ENCODE measurements around the gene DYNLL2.

GRCh38 chr17:57834166-57834855 is 15.5 kb downstream of the MRPS23 start:
CAGE:
- cytosol, long polyA minus RNA: no peak
- cytosol, long polyA plus RNA: no peak
- long polyA plus RNA: no peak
- nucleus, long polyA minus RNA: no peak
- nucleus, long polyA plus RNA: no peak

DNA sequence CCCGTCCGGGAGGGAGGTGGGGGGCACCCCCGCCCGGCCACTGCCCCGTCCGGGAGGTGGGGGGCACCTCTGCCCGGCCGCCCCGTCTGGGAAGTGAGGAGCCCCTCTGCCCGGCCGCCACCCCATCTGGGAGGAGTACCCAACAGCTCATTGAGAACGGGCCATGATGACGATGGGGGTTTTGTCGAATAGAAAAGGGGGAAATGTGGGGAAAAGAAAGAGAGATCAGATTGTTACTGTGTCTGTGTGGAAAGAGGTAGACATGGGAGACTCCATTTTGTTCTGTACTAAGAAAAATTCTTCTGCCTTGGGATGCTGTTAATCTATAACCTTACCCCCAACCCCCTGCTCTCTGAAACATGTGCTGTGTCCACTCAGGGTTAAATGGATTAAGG is 3.6 kb downstream of the MRPS23 start:
CAGE:
- cytosol, long polyA minus RNA: no peak
- cytosol, long polyA plus RNA: no peak
- long polyA plus RNA: no peak
- nucleus, long polyA minus RNA: no peak
- nucleus, long polyA plus RNA: no peak

CAGE:
- cytosol, long polyA minus RNA: no peak
- cytosol, long polyA plus RNA: no peak
- long polyA plus RNA: no peak
- nucleus, long polyA minus RNA: no peak
- nucleus, long polyA plus RNA: no peak
Measured at GRCh38 chr17:57867908-57868417, 18.1 kb upstream of the MRPS23 start.

DNA sequence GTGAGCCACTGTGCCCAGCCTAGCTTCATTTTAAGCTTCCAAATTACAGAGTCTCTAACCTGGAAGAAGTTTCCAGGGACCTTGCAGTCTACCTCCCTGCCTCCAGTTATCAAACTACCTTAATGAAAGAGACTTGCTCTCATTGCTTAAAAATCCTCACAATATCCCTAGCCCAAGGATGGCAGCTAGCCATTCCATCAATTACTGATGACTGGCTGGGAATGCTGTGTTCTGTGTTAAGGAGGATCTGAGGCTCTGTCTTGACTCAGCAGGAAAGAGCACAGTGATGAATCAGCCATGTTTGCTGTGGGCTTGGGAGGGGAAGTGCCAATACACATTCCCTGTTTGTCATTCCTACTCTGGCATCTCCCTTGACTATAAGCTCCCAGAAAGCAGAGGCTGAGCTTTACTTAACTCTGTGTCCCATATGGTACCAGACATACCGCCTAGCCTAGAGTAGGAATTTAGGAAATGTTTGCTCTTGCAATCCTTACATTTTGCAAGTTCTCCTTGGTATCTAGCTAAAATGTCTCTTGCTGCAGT is 29.2 kb upstream of the MRPS23 start:
CAGE:
- cytosol, long polyA minus RNA: no peak
- cytosol, long polyA plus RNA: no peak
- long polyA plus RNA: no peak
- nucleus, long polyA minus RNA: no peak
- nucleus, long polyA plus RNA: no peak

GRCh38 chr17:57920849-57921883 is 34.0 kb downstream of the CUEDC1 start:
CAGE:
- cytosol, long polyA minus RNA: no peak
- cytosol, long polyA plus RNA: no peak
- long polyA plus RNA: no peak
- nucleus, long polyA minus RNA: no peak
- nucleus, long polyA plus RNA: no peak

DNA sequence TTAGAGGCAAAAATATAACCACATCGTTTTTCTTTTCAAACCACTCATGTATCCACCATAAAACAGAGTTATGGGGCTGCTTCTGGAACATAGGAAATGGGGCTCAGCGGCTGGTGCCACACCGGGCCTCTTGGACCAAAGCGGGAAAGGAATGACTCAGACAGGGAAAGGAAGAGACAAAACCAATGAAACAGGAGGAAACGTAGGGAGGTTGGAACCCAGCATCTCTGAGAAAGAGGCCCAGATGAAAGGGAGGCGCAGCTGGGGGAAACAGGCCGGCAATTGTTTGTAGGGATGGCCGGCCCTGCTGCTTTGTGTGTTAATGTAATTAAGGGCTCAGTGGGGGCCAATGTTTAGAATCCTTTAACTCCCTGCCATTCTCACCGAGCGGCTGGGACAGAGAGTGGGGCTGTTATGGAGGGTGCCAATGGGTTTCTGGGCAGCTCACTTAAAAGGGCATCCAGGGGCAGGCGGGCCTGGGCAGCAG is 28.4 kb downstream of the CUEDC1 start:
CAGE:
- cytosol, long polyA minus RNA: no peak
- cytosol, long polyA plus RNA: no peak
- long polyA plus RNA: no peak
- nucleus, long polyA minus RNA: no peak
- nucleus, long polyA plus RNA: no peak

DNA sequence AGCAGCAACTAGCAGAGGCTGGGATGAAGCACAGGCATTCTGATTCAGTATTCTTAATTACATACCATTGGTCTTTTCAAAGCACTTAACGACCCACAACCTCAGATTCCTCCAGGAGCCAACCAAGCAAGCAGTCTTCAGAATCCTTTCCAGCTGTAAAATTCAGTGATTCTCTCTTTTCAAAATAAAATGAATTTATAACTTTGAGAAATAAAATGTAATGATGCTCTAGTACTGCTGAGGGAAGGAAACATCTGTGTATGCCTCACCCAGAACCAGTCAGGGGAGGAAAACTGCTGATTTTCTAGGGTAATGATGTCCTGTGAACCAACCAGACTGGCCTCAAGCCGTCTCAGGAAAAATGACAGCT is 9.1 kb downstream of the CUEDC1 start:
CAGE:
- cytosol, long polyA minus RNA: no peak
- cytosol, long polyA plus RNA: no peak
- long polyA plus RNA: no peak
- nucleus, long polyA minus RNA: no peak
- nucleus, long polyA plus RNA: no peak

DNA sequence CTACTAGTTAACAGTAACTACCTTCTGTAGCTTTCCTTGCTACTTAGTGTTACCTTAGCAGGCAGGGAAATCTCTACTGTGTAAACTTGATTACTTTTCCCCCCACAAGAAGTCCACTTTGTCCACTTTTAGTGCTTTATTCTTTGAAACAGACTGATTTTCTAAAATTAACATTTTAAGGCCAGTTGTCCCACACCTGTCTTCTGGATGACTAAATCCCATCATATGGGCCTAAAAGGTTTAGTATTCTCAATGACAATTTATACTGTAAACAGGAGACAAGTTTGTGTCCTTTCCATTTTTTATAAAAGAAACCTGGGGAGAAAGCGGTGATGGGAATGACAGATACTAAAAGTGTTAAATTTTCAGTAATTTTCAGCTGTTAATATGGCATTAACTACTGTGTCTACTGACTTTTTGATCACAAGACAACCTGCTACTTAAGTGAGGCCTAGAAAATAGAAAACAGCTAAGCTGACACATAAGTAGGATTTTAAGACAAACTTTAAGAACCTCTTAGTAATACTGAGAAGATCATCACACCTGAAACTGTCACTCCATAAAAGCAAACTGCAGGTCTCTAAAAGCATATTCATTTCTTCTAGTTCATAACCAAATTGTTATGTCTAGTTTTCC is 8.2 kb downstream of the SRSF1 start:
CAGE:
- cytosol, long polyA minus RNA: no peak
- cytosol, long polyA plus RNA: no peak
- long polyA plus RNA: no peak
- nucleus, long polyA minus RNA: no peak
- nucleus, long polyA plus RNA: no peak

DNA sequence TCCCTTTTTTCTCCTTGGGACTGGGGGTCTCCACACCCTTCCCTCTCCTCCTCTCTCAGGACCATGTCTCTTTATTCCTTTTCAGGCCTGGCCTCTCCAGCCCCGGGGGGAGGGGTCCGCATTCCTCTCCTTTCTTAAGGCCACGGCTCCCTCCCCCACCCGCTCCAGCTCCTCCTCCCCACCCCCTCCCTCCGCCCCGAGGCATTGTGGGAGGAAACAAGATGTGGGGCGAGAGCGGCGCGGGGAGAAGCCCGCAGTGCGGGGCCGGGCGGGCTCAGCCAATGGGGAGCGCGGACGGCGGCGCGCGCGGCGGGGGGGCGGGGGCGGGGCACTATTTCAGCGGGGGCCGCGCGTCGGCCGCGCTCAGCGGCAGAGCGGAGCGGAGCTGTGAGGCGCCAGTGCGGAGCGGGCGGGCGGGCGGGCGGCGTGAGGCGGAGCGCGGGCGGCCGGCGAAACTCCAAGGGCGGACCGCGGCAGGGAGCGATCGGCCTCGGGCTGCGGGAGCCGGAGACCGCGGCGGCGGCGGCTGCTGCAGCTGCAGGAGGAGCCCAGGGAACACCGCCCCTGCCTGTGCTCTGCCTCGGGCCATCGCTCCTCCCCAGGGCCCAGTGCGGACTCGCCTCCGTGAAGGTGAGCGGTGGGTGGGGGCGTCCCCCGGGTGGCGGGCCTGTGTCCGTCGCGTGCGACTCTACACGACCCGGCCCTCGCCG is at the start of gene DYNLL2:
TSS of gene DYNLL2 (plus strand) at position 366 of the 710 bp plus-strand sequence.
CAGE:
- cytosol, long polyA minus RNA: start-site peak on the plus strand centred at position 366 of the sequence, 9 bp wide, 14 reads
- cytosol, long polyA plus RNA: no peak
- long polyA plus RNA: no peak
- nucleus, long polyA minus RNA: start-site peak on the plus strand centred at position 354 of the sequence, 41 bp wide, 12 reads; start-site peak on the plus strand centred at position 607 of the sequence, 97 bp wide, 6 reads
- nucleus, long polyA plus RNA: start-site peak on the plus strand centred at position 375 of the sequence, 31 bp wide, 88 and 105 reads in 2 replicates

CAGE:
- cytosol, long polyA minus RNA: no peak
- cytosol, long polyA plus RNA: no peak
- long polyA plus RNA: no peak
- nucleus, long polyA minus RNA: no peak
- nucleus, long polyA plus RNA: no peak
Measured at GRCh38 chr17:58086315-58086604, 3.0 kb downstream of the DYNLL2 start.

DNA sequence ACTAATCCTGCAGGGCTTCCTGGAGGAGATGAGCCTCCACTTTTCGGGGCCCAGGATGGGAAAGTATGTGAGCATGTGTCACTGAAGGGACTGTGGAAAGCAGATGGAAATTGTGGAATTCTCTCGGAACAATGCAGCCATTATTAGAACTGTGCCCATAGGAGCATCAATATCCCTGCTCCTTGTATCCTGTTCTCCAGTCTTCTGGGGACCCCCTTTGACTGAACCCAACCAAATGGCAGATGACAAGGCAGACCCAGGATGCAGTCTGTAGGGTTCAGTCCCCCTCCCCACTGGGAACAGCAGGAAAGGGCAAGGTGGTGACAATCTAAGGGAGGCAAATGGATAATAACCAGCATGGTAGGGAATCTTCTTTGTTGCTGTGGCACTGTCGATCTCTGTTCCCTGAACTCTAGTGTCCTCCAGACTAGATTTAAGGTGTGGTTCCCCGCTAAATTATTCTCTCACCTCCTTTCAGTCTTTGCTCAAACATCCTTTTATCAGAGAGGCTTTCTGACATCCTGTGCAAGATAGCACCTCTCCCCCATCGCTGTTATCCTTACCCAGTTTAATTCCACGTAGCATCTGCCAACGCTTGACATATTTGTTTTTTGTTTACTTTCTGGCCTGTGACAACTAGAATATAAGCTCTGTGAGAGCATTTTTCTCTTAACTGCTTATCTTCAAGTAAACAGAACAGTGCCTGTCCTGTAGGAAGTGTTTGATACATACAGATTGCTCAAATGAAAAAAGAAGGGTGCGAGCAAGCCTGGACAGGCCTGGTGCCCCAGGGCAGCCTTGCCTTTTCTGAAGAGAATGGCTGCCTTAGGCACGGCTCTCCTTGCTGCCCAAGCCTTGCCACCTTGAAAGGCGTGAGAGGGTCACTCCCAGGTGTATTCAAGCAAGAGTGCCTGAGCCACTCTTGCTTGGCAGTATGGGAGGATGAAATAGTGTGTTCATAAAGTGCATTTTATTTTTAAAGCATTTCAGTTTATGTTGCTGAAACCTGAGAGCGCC is 9.5 kb downstream of the DYNLL2 start:
CAGE:
- cytosol, long polyA minus RNA: no peak
- cytosol, long polyA plus RNA: no peak
- long polyA plus RNA: no peak
- nucleus, long polyA minus RNA: no peak
- nucleus, long polyA plus RNA: no peak

DNA sequence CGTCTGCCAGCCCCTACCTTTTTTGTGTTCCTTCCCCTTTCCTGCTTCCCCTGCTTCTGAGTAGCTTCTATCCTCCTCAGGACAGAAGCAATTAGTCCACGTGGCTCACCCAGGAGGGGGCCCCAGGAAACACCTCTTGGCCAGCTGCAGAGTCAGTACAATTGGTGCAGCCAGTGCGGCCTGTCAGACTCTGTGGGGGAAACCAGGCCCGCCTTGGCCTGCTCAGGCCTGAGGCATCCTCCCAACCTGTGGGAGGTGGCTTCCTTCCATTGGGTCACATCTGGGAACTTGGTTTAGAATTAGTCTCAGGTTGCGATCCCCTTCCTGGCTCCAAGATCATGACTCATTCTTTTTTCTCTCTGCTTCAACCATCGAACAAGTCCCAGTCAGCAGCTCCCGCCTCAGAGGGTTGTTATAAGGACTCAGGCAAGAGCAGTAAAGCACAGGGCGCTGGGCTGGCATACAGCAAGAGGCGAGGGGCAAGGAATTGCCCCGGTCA is 8.2 kb upstream of the EPX start:
CAGE:
- cytosol, long polyA minus RNA: no peak
- cytosol, long polyA plus RNA: no peak
- long polyA plus RNA: no peak
- nucleus, long polyA minus RNA: no peak
- nucleus, long polyA plus RNA: no peak

DNA sequence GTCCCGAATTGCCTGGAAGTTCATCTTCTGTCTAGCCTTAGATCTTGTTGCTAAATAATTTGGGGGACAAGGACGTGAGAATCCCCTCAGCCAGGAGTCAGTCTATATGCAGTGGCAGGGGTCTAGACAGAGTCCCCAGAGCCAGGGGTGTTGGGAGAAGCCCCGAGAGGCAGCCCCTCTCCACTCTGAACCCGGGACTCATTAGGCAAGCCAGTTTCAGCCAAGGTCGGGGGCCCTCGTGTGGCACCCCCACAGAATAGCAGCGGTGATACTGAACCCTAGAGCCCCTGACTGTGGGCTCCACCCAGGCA is 695 bp upstream of the TSPOAP1 start:
CAGE:
- cytosol, long polyA minus RNA: no peak
- cytosol, long polyA plus RNA: no peak
- long polyA plus RNA: no peak
- nucleus, long polyA minus RNA: no peak
- nucleus, long polyA plus RNA: no peak

DNA sequence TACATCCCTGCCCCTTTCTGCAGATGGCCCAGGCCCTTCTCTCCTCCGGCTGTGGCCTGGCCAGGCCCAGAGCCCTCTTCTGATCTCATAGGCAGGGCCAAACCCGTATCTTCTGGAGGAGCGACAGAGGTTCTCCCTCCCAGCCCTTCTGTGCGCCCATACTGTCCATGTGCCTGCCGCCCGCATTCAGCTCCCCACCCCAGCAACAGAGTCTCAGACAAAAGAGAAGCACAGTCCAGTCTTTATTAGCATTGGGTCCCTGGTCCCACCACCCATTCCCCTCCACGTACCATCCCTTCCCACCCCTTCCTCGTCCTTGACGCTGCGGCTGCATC is 2.0 kb upstream of the TSPOAP1 start:
CAGE:
- cytosol, long polyA minus RNA: no peak
- cytosol, long polyA plus RNA: no peak
- long polyA plus RNA: no peak
- nucleus, long polyA minus RNA: no peak
- nucleus, long polyA plus RNA: no peak

CAGE:
- cytosol, long polyA minus RNA: no peak
- cytosol, long polyA plus RNA: no peak
- long polyA plus RNA: no peak
- nucleus, long polyA minus RNA: no peak
- nucleus, long polyA plus RNA: no peak
Measured at GRCh38 chr17:58331854-58332559, 3.4 kb upstream of the TSPOAP1 start.

DNA sequence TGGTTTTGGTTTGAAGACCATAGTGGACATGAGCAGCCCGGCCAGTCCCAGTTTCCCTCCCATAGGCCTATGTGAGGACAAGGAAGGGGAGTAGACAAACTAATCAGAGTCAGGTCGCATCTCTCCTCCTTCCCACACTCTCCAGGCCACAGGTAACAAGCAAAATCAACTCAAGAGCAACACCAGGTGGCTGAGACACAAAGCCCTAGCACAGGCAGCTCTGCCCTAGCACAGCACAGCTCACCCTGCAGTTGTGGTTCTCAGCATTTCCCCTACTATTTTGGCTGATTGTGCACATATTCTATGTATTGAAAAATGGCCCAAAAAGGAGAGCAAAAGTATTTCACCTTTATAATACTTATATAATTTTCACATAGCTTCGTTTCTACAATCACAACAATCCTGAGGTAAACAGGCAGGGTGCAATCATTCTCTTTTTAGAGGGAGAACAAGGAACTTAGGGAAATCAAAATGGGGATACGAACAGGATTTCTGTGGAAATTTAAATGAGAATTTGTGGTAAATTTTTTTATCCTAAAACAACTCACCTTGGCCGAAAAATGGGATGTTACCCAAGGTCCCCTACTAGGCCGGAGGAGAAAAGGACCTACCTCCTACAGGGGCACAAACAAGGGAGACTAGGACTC is 7.0 kb downstream of the SUPT4H1 start:
CAGE:
- cytosol, long polyA minus RNA: no peak
- cytosol, long polyA plus RNA: no peak
- long polyA plus RNA: no peak
- nucleus, long polyA minus RNA: no peak
- nucleus, long polyA plus RNA: no peak

CAGE:
- cytosol, long polyA minus RNA: no peak
- cytosol, long polyA plus RNA: no peak
- long polyA plus RNA: no peak
- nucleus, long polyA minus RNA: no peak
- nucleus, long polyA plus RNA: no peak
Measured at GRCh38 chr17:58520825-58521252, 6.4 kb upstream of the MTMR4 start.

DNA sequence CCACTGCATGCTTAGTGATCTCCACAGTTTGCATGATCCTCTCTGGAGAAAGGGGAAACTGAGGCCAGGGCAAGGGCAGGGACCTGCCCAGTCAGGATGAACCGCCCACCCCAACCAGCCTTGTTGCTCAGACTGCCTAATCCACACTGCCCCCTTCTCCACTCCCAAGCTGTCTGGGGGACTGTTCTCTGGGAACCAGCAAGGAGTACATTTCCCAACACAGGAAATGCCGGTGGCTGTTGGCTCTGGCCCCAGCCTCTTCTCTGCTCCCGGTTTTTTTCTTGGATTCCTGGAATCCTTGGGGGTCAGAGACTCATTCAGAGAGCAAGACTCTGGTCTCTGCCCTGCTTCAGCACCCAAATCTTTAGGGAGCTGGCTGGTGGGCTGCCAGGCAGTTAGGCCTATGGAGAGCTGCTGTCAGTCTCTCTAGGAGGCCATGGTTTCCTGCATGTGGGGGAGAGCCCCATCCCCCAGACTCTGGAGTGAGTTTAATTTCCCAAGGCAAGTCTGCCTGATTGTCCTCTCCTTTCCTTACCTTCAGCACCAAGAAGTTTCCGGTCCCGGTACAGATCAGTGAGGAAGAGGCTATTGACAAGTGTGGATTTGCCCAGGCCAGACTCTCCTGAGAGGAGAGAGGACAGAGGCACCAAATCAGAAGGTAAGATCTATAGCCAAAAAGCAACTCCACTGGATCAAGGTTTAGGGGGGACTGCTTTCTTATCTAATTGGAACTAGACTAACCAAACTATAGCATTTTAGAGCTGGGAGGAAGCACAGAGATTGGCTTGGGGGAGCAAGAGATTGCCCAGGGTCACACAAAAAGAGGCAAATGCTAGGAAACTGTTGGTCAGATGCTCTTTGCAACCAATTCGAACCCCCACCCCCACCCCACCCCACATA is 11.0 kb upstream of the MTMR4 start:
CAGE:
- cytosol, long polyA minus RNA: no peak
- cytosol, long polyA plus RNA: no peak
- long polyA plus RNA: no peak
- nucleus, long polyA minus RNA: no peak
- nucleus, long polyA plus RNA: no peak

DNA sequence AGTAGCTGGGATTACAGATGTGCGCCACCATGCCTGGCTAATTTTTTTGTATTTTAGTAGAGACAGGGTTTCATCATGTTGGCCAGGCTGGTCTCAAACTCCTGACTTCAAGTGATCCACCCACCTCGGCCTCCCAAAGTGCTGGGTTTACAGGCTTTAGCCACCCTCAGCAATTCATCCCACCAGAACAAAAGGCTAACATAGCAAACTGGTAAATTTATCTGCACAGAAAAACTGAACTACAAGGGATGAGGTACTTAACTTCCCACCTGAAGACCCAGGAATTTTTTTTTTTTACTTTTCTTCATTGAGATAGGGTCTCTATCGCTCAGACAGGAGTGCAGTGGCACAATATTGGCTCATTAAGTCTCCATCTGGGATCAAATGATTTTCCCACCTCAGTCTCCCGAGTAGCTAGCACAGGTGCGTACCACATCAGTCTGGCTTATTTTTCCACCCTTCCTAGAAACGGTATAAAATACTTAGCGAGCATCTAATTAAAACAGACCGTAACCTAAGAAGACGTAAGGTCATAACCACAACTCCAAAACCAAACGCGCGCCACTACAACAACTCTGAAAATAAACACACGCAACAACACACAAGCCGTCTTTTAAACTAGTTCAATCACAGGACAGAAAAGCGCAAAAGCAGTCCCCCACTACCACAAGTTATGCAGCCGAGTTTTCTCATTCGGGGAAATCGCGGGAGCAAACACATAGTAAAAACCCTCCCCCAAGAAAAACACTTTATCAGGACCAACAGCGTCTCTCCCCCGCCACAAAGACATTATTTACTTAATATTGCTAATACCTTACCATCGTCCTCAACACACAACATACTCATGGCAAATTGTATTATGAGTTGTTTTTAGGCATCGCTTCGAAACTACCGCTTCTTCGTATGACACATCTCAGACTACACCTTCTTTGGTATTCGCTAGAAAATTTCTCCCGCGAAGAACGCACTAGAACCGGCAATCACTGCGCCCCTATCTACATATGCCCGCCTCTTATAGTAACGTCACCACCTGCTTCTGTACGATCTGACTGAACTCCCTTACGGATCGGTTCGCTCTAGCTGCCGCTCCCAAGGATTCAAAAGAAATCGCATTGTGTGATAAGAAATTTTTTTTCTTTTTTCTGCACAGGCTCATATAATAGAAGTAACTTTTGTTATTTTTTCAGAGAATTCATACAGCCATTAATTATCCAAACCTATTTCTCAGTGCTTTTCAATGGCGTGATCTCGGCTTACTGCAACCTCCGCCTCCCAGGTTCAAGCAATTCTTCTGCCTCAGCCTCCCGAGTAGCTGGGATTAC is 32.9 kb downstream of the IGBP1C start:
CAGE:
- cytosol, long polyA minus RNA: no peak
- cytosol, long polyA plus RNA: no peak
- long polyA plus RNA: no peak
- nucleus, long polyA minus RNA: no peak
- nucleus, long polyA plus RNA: no peak

CAGE:
- cytosol, long polyA minus RNA: no peak
- cytosol, long polyA plus RNA: no peak
- long polyA plus RNA: no peak
- nucleus, long polyA minus RNA: no peak
- nucleus, long polyA plus RNA: no peak
Measured at GRCh38 chr17:59105742-59106200, 909 bp downstream of the TRIM37 start.

All from keratinocyte (primary cell).